Measurements from ENCODE around the genes GPHN and EIF2S1.

- RRBS: no CpG with 5 or more reads among the region's 3 CpGs
CAGE:
- cytosol, long polyA plus RNA: no peak
- long polyA plus RNA: no peak
- nucleus, long polyA plus RNA: no peak
These were observed 12.8 kb downstream of the PPP1R36 start for GRCh38 chr14:64562474-64562969.

DNA sequence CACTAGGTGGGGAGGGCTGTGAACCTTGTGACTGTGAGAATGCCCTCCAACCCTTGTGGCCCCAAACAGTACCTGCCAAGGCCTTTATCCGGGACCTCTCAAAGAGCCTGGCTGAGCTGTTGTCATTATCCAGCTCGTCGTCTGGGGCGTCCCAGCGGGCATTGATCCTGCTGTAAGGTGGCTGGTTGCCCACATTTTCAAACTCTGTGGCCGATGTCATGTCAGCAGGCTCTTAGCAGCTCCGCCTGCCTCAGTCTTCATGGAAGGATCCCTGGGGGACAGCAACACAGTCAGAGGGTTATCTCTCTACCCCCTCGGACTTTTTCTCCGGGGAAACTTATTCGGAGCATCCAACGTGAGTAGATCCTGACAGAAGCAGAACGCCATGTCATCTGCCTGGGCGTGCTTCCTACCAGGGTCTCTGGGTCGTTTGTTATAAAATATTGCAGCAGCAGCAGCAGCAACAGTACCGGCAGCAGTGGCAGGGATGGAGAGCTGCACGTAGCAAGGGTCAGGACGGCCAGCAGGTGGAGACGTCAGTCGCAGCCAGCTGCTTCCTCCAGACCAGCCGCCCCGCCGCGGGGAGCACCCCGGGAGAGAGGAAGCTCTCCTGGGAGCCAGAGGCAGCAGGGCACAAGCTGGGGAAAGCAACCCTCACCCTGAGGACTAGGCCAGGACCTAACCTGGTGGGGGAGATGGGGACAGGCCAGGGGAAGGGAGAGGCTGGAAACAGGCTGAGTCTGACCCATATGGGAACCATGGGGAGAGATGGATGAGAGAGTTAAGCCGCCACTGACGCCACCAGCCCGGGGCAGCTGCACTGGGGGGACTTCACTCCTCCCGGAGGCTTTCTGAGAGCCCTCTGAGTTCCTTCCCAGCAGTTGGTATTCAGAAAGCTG is 56.6 kb downstream of the SPTB start:
- RRBS: no CpG with 5 or more reads among the region's 28 CpGs
CAGE:
- cytosol, long polyA plus RNA: no peak
- long polyA plus RNA: no peak
- nucleus, long polyA plus RNA: no peak

GRCh38 chr14:64826698-64827251 is 52.9 kb downstream of the SPTB start:
- RRBS: no CpG with 5 or more reads among the region's 9 CpGs
CAGE:
- cytosol, long polyA plus RNA: no peak
- long polyA plus RNA: no peak
- nucleus, long polyA plus RNA: no peak

- RRBS: no CpG with 5 or more reads among the region's 6 CpGs
CAGE:
- cytosol, long polyA plus RNA: no peak
- long polyA plus RNA: no peak
- nucleus, long polyA plus RNA: no peak
These were observed 21.7 kb downstream of the SPTB start for GRCh38 chr14:64858013-64858470.

- RRBS: no CpG with 5 or more reads among the region's 5 CpGs
CAGE:
- cytosol, long polyA plus RNA: no peak
- long polyA plus RNA: no peak
- nucleus, long polyA plus RNA: no peak
These were observed 3.6 kb downstream of the RAB15 start for GRCh38 chr14:64968577-64968971.

DNA sequence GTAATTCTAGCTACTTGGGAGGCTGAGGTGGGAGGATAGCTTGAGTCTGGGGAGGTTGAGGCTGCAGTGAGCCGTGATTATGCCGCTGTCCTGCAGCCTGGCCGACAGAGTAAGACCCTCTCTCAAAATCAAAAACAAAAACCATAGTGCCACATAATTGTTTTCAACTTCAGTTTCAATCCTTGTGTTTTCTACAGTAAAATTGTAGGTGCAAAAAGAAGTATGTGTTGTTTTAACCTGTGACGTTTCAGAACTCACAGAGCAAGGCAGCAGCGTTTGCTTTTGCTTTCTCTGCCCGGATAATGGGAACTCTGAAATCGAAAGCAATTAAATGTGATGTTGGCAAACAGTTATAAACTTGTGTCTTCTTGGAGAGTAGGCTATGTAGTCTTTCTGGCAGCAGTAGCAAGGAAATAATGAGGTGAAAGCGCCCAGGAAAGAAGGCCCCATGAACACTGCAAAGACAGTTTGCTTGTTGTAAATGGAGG is 39.0 kb downstream of the FNTB start:
- RRBS: no CpG with 5 or more reads among the region's 8 CpGs
CAGE:
- cytosol, long polyA plus RNA: no peak
- long polyA plus RNA: no peak
- nucleus, long polyA plus RNA: no peak

- RRBS: no CpG with 5 or more reads among the region's 4 CpGs
CAGE:
- cytosol, long polyA plus RNA: no peak
- long polyA plus RNA: no peak
- nucleus, long polyA plus RNA: no peak
These were observed 40.6 kb downstream of the MAX start for GRCh38 chr14:65061759-65062148.

- RRBS: no CpG with 5 or more reads among the region's 3 CpGs
CAGE:
- cytosol, long polyA plus RNA: no peak
- long polyA plus RNA: no peak
- nucleus, long polyA plus RNA: no peak
These were observed 24.9 kb downstream of the MAX start for GRCh38 chr14:65077421-65077885.

GRCh38 chr14:65101366-65101611 is 1.0 kb downstream of the MAX start:
- RRBS: no CpG with 5 or more reads among the region's 5 CpGs
CAGE:
- cytosol, long polyA plus RNA: no peak
- long polyA plus RNA: no peak
- nucleus, long polyA plus RNA: no peak

DNA sequence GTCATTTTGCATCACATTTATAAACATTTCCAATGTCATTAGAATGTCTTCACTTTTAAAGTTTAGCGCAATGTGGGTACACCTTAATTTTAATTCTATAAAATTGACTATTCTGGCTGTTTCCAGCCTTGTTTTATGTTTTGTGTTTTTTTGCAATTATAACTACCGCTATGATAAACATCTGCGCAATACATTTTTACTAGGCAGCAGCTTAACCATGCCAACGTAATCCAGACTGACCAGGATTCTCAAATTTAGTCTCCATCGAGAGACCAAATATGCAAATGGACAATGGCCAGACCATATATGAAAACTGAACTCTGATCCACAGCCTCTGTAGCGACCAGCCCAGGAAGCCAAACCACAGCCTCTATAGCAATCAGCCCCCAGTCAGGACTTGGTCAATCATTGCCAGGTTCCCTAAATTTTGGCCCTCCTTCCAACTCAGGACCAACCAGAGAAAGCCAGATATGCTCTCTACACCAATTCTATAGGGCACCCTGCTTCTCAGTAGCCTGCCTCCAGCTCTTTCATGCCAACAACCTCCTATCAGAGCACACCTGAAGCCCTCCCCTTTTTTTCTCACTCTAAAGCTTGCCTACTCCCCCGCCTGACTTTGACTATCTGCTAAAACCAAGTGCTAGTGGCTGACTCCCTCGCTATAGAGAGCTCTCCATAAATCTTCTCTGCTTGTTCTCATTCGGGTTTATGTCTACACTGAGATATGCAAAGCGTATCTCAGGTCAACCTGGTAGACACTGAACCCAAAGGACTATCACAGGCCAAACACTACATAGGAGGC is 110.7 kb upstream of the FUT8 start:
- RRBS: no CpG with 5 or more reads among the region's 10 CpGs
CAGE:
- cytosol, long polyA plus RNA: no peak
- long polyA plus RNA: no peak
- nucleus, long polyA plus RNA: no peak

GRCh38 chr14:65302484-65303356 is 109.8 kb upstream of the FUT8 start:
- RRBS: no CpG with 5 or more reads among the region's 8 CpGs
CAGE:
- cytosol, long polyA plus RNA: no peak
- long polyA plus RNA: no peak
- nucleus, long polyA plus RNA: no peak

DNA sequence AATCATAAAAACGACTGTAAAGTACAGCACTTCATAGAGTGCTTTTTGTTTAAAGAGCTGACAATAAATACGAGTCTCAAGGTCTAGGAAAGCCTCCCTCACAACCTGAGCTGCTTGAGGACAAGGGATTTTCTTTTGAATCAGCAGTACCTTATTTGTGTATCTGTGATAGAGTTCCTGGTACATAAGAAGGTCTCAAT is 1.3 kb upstream of the FUT8 start:
- RRBS: no CpG with 5 or more reads among the region's 2 CpGs
CAGE:
- cytosol, long polyA plus RNA: no peak
- long polyA plus RNA: no peak
- nucleus, long polyA plus RNA: no peak

DNA sequence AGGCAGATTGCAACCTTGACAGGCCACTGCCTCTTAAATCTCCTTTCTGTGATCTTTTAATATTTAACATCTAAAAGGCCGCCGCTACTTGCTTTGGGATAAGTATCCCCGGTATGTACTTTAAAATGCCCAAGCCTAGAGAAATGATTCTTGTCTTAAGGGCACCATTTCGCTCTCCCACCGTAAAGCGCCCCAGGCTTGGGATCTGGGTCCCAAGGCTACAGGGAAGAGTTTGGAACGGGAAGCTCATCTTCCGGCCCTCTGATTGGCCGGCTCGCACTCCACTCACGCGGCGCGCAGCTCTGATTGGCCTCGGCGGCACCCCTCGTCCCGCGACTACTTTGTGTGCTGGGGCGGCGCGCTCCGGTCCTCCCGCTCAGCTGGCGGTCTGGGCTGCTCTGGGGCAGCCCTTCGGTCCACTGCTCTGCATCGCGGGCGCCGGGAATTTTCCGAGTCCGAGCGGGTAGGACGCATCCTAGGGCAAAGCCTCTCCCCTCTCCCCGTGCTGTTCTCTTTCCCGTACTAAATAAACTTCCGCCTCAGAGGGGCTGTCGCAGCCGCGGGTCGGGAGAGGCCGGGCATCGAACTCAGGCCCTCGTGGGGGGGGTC is 895 bp upstream of the FUT8 start:
- RRBS: 1% methylated on average over 19 of the region's 44 CpGs
CAGE:
- cytosol, long polyA plus RNA: no peak
- long polyA plus RNA: no peak
- nucleus, long polyA plus RNA: no peak

GRCh38 chr14:65429687-65430282 is 17.3 kb downstream of the FUT8 start:
- RRBS: no CpG with 5 or more reads among the region's 10 CpGs
CAGE:
- cytosol, long polyA plus RNA: no peak
- long polyA plus RNA: no peak
- nucleus, long polyA plus RNA: no peak

GRCh38 chr14:65846838-65847513 is 434.4 kb downstream of the FUT8 start:
- RRBS: no CpG with 5 or more reads among the region's 6 CpGs
CAGE:
- cytosol, long polyA plus RNA: no peak
- long polyA plus RNA: no peak
- nucleus, long polyA plus RNA: no peak

GRCh38 chr14:66507733-66508662 is at the start of gene GPHN:
Gene GPHN, plus strand, starts transcription at chr14:66508147.
- RRBS: under 1% methylated on average over 60 of the region's 95 CpGs
CAGE:
- cytosol, long polyA plus RNA: no peak
- long polyA plus RNA: no peak
- nucleus, long polyA plus RNA: start-site peak on the plus strand at chr14:66508131-66508159, 115 reads

GRCh38 chr14:66508663-66509879 is 1.1 kb downstream of the GPHN start:
- RRBS: 1% methylated on average over 32 of the region's 78 CpGs
CAGE:
- cytosol, long polyA plus RNA: no peak
- long polyA plus RNA: no peak
- nucleus, long polyA plus RNA: no peak

GRCh38 chr14:66650279-66651077 is 142.5 kb downstream of the GPHN start:
- RRBS: no CpG with 5 or more reads among the region's 4 CpGs
CAGE:
- cytosol, long polyA plus RNA: no peak
- long polyA plus RNA: no peak
- nucleus, long polyA plus RNA: no peak

GRCh38 chr14:67360136-67360643 is at the start of gene EIF2S1:
Gene EIF2S1, plus strand, starts transcription at chr14:67360328.
- RRBS: under 1% methylated on average over 10 of the region's 35 CpGs
CAGE:
- cytosol, long polyA plus RNA: start-site peak on the plus strand at chr14:67360331-67360383, 667 reads
- long polyA plus RNA: start-site peak on the plus strand at chr14:67360328-67360383, 473 and 452 reads in 2 replicates
- nucleus, long polyA plus RNA: start-site peak on the plus strand at chr14:67360328-67360381, 396 reads

DNA sequence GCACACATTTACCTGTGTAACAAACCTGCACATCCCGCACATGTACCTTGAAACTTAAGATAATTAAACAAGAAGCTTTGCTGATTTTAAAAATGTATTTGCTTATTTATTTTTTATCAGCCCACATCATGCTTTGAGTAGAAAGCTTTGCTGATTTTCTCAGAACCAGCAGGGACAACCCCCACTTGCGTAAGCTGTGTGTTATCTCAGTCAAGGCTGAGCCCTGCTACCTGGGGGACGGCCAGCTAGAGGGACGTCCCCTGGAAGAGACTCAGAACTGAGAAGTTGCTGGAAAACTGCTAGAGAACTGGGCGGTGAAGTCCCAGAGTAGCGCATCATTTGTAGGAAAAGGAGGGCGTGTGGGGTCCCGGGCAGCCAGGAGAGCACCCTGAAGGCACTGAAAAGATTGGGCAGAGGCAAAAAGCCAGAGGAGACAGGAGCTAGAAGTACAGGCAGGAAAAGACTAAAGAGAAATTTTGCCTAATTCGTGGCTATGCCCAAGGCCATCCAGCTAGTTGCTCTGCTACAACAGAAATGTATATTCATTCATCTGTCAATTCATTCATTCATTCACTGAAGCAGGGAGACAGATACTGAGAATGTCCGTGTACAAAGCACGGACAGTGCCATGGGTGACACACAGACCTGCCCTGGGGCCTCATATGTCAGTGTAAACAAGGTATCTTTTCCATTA is 4.3 kb upstream of the PLEK2 start:
- RRBS: no CpG with 5 or more reads among the region's 11 CpGs
CAGE:
- cytosol, long polyA plus RNA: no peak
- long polyA plus RNA: no peak
- nucleus, long polyA plus RNA: no peak

Data from H1 (cell line).